Left colon (tissue), 1 donor: ENCODE measurements around a stretch of chr11.

GRCh38 chr11:36091158-36091636 is 147.3 kb downstream of the LDLRAD3 start:
- PRO-cap, result no peak

- PRO-cap, result no peak
Measured at GRCh38 chr11:36145527-36146058, 143.6 kb downstream of the COMMD9 start.

- PRO-cap, result no peak
Measured at GRCh38 chr11:36167058-36167500, 122.1 kb downstream of the COMMD9 start.

GRCh38 chr11:36371349-36371767 is 75.3 kb downstream of the PRR5L start:
- PRO-cap, result unidirectional peak, plus-strand start at chr11:36371498

DNA sequence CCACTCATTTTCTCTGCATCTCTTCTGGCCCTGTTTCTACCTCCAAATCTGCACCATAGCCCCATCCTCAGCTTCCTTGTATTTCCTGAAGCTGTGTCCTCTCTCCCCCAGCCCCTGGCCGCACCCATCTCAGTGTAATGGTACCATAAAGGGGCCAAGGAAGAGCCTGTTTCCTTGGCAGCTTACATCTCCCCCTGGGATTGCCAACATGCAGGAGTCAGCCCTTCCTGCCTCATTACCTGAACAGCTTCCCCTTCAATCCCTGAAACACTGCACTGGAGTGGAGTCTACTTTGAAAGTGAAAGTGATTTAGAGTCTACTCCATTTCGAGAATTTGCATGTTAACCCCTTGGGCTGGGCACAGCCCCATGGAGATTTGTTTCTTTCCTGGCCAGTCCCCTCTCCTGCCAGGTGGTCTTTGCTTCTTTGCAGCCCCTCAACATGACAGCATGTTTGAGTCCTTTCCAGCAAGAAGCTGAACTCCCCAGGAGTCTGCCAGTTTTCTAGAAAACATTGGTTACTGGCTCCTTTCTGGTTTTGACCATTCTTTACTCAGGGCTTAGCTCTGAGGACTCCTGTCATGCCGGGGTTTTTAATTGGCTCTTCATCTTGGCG is 60.0 kb downstream of the TRAF6 start:
- PRO-cap, result no peak

GRCh38 chr11:39817219-39817485 is 1642.3 kb downstream of the LRRC4C start:
- PRO-cap, result no peak

DNA sequence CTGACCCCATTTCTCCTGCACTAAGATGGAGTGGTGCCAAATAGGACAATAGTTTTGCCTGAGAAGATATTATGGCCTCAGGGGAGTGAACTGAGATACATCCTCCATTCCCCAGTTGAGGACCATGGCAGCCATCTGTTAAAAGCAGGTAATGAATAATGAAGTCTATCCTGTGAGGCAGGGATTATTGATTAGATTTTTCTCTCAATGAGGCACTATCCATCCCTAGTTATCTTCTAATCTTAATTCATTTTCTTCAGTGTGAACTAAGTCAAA is 1530.8 kb downstream of the LRRC4C start:
- PRO-cap, result no peak

GRCh38 chr11:40293593-40294558 is 1165.6 kb downstream of the LRRC4C start:
- PRO-cap, result unidirectional peak, minus-strand start at chr11:40294128

GRCh38 chr11:41861645-41861952 is 402.1 kb upstream of the LRRC4C start:
- PRO-cap, result unidirectional peak, minus-strand start at chr11:41861890

GRCh38 chr11:43357855-43358677 is 654 bp upstream of the TTC17 start:
- PRO-cap, result no peak

GRCh38 chr11:43738712-43739208 is 58.2 kb downstream of the HSD17B12 start:
- PRO-cap, result no peak

DNA sequence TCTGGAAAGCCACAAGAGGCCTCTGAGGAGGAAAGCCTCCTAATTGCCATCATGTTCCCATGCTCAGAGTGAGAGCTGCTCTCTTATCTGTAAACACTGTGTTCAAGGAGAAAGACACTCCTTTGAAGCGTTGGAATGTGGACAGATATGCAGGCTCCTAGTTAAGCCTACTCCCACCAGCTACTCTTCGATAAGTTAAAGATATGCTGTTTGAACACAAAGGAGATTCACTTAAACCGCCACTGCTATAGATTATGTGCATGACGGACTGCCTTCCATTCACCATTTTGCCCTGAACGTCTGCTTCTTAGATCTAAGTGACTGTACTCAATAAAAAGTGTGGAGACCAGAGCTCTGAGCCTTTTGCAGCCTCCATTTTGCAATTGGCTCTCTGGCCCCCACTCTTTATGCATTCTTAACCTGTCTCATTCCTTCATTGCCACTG is 67.0 kb downstream of the HSD17B12 start:
- PRO-cap, result no peak

GRCh38 chr11:43788379-43788907 is 92.2 kb upstream of the ALKBH3 start:
- PRO-cap, result no peak

GRCh38 chr11:43933524-43933780 is 9.0 kb upstream of the C11orf96 start:
- PRO-cap, result no peak

- PRO-cap, result no peak
Measured at GRCh38 chr11:43943773-43944798, 1.6 kb downstream of the C11orf96 start.

DNA sequence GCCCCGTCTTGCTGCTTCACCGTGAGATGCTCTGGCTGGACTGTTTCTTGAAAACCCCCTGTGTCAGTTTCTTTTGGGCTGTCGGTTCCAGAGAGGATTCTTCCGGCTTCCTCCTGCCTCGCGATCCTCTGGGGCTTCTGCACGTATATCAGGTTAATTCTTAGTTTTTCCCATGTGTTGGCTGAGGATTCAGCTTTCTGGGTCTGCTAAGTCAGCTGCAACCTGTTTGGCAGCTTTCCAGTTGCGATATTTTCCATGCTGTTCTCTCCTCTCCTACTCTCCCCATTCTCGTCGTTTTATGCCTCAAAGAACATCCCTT is 50.6 kb upstream of the ACCSL start:
- PRO-cap, result no peak

DNA sequence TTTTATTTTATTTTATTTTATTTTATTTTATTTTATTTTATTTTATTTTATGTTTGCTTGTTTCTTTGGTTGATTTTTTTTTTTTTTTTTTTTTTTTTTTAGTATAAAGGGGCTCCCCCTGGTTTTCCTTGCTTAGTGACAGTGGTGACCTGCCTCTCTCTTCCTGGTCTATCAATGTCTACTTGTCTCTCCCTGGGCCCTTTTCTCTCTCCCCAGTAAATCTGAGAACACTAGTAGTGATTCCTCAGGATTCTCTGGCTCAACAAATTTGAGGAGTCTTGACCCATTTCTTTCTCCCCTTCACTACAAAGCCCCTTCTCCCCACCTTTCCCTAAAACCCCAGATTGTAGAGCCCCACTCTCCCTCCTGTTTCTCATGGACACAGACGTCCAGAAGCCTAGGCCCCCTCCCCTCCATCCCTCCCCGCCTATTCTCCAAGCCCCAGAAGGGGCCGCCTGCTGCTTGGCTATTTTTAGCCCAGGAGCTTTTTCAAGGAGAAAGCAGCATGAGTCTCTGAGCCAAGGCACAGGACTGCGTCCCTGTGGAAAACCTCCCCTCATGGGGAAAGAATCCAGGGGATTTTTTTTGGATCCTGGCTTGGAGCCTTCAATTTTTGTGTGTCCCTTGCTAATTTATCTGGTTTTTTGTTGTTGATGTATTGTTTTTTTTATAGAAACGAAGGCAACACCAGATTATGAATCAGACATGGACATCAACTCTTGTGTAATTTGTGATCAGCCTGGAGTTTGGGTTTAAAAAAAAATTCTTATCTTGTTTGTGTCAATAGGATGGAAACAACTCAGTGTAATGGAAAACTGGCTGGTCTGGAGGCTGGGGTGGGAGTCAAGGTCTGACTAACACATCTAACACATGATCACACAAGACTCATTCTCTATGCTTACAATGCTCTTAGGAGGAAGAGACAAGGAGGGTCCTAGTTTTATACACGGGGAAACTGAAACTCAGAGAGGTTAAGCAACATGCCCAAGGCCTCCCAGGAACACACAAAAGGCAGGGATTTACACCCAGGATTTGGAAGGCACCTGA is 17.5 kb upstream of the ACCSL start:
- PRO-cap, result no peak

DNA sequence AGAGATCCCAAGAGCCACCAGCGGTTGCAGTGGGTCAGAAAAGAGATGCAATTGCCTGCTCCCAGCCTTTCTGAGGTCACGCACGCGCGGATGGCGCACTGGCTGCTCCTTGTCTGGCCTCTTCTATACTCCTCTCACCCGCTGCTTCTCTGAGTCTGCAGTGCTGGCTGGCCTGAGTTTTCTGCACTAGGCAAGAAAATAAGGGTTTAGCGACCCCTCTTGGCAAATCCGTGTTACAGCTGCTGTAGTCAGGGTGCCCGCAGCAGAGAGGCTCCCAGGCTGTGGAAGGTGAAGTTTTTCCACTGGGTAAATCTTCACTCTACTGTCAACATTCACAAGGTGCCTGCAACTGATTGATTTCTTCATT is 10.5 kb upstream of the ACCSL start:
- PRO-cap, result no peak

- PRO-cap, result no peak
Measured at GRCh38 chr11:44525727-44526306, 39.6 kb upstream of the CD82 start.

GRCh38 chr11:44883164-44883519 is 67.5 kb downstream of the TP53I11 start:
- PRO-cap, result no peak